Measurements from ENCODE around the genes GDPD2, MED12 and TAF1.

DNA sequence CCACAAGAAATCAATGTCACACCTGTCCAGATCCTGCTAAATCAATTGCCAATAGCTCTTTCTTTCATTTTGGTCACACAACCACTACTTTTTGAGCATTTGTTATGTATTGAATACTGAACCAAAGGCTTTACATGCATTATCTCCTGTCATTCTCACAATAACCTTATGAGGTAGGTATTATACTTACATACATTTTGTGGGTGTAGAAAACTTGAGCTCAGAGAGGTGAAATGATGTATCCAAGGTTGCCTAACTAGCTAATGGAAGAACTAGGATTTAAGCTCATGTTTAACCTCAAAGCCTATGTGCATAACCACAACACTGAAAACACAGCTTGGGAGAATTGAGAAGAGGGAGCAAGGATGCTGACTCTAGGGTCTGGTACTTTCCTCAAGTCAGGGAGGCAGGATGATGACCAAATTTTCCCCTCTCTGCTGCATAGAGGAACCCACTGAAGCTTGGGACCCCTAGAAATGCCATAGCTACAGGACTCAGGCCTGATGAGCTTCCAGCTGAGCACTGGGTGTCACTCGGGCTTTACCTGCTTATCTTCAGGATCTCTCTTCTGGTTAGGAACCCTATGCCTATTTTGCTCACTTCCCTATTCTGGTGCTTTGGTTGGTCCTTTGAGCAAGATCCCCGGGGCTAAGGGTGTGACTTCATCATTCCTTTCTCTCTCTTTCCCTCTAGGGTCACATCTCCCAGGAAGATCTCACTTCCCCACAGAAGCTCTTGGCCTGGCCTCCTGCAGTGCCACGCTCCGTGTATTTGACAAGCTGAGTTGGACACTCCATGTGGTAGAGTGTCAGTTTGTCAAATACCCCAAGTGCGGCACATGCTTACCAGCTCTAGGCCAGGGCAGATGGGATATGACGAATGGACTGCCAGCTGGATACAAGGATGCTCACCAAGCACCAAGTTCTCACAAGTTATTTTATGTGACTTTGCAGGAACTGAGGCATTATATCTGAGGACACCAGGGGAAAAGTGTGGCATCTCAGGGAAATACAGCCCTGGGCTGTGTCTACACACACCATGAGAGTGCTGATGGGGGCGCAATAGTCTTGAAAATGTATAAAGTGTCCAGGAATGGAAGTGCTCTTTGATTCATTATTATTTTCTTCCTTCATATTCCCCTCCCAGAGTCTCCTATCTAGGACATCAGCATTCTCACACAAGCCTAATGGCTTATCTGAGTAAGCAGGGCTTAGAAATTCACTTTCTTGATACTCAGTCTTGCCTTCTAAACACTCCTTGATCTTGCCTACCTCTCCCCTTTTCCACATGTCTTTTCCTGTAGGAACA, 21.3 kb downstream of the VSIG4 start:
- PRO-cap: no peak
- RAMPAGE, long total RNA, 4 experiments: no peak in any of the 4 experiments

- PRO-cap: no peak
- RAMPAGE, long total RNA, 4 experiments: no peak in any of the 4 experiments
Measured at GRCh38 chrX:66020916-66021214, 19.0 kb downstream of the VSIG4 start.

DNA sequence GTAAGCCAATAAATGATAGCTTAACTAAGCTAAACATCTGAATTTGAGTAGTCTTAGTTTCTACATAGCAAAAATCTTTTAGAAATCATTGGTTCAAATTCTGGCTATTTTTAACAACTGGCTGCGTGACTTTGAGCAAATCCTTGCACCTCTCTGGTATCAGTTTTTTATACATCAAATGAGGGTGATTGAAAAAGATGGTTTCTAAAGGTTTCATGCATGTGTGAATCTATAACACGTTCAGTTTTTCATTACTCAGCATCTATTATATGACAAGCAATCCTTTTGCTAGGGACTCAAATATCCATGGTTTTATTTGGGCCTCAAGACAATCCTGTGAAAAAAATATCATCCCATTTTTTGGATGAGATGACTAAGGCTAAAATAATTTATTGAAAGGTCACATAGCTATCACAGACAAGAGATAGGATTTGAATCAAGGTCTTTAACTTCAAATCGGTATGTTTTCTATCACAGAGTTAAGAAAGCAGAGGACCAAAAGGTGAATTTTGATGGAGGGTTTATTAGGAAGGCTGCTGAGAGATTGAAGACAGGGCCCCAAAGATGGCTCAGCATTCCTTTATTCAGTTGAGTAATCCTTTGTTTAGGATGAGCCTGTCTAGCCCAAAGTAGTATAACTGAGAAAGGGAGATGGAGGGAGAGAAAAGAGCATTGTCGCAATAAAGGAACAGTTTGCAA, 976 bp downstream of the HEPH start:
- PRO-cap: no peak
- RAMPAGE, long total RNA, 4 experiments: start-site peak on the plus strand in 1 of 4 experiments, centred at position 244 of the sequence, 10 reads per replicate

DNA sequence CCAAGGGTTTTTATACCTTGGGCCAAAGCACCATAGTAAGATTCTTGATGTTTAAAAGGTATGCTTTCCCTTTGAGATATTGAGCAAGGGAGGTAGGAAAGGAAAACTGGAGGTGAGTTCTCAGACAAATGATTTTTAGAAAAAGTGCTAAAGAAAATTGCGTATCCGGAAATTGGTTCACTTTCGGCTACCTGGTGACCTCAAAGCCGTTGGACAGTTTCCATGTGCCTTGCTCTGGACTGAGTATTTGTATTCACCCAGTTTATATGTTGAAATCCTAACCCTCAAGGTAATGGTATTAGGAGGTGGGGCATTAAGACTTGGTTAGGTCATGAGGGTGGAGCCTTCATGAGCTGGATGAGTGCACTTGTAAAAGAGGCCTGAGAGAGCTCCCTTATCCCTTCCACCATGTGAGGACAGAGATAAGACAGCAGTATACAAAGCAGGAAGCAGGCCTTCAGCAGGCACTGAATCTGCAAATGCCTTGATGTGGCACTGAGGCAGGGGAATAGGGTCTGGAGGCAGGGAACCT, 5.2 kb upstream of the OPHN1 start:
- PRO-cap: no peak
- RAMPAGE, long total RNA, 4 experiments: no peak in any of the 4 experiments

- PRO-cap: no peak
- RAMPAGE, long total RNA, 4 experiments: no peak in any of the 4 experiments
Measured at GRCh38 chrX:68508766-68509261, 10.0 kb downstream of the YIPF6 start.

GRCh38 chrX:68666755-68666985, 19.2 kb downstream of the STARD8 start:
- PRO-cap: bidirectional peak, plus-strand start at chrX:68666818, minus-strand start at chrX:68666604
- RAMPAGE, long total RNA, 4 experiments: no peak in any of the 4 experiments

- PRO-cap: no peak
- RAMPAGE, long total RNA, 4 experiments: no peak in any of the 4 experiments
Measured at GRCh38 chrX:68794704-68795198, 34.1 kb upstream of the EFNB1 start.

- PRO-cap: no peak
- RAMPAGE, long total RNA, 4 experiments: no peak in any of the 4 experiments
Measured at GRCh38 chrX:70422883-70423618, at the start of gene GDPD2. Gene GDPD2 (plus strand): TSS chrX:70423314.

DNA sequence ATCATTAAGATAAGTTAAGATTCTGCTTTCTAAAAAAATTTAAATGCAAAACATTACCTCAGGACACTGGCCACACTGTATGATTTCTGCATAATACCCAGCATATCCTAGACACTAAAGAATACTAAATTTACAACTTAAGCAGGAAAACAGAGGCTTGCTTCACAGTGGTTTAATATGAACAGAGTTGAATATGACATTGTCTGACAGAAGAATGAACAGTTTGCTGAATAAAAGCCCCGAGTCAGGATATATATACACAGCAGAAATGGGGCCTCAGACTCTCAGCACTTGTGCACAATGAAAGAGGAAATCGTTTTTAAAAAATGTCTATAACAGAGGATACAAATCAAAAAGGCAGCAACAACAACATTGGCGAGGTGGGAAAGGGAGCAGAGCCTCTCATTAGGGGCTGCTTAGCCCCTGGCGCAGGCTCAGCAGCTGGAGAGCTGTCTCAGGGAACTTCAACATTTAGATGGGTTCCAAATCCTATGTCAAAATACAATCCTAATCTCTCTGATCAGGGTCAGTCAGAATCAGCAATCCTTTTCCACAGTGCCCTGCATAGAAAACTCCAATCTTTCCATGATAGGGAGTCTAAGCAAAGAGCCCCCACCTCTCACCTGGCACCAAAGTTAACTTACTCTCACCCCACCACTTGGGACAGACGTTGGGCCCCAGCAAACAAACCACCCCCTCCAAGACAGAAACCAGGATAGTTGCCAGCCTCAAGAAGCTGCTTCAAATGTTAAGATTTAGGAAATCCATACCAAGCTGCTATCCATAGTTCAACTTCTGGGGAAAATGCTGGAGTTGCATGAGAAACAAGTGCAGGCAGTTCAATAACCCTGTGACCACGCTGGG, 8.8 kb downstream of the SNX12 start:
- PRO-cap: no peak
- RAMPAGE, long total RNA, 4 experiments: no peak in any of the 4 experiments

- PRO-cap: bidirectional peak, plus-strand start at chrX:71068675, minus-strand start at chrX:71068337
- RAMPAGE, long total RNA, 4 experiments: no peak in any of the 4 experiments
Measured at GRCh38 chrX:71068602-71069148, 541 bp upstream of the SNX12 start.

DNA sequence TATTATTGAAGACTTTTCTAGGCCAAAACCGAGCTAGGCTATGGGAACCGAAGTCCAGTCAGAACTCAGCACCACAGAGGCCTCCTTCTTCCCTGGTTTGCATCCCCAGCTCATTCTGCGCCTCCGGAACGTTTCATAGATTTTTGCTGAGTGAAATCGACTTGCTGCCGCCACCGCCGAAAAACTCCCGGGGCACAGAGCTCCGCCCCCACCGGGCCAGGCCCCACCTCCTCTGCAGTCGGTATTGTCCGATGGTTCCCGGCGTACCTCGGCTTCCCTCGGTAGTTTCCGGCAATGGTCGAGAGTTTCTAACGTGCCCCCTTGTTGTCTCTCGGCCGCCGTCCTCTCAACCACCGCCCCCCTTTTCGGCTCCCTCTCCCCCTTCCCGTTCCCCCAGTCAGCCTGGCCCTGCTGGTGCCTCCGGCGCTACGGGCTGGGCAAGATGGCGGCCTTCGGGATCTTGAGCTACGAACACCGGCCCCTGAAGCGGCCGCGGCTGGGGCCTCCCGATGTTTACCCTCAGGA, at the start of gene MED12:
MED12 (plus strand) TSS at position 284 of the 525 bp plus-strand sequence.
- PRO-cap: bidirectional peak, plus-strand start at position 238 of the sequence, minus-strand start at position 152 of the sequence
- RAMPAGE, long total RNA, 4 experiments: start-site peak on the plus strand in 4 of 4 experiments, centred at positions 241 to 410 of the sequence, 48 to 127 reads per replicate

GRCh38 chrX:71143633-71144004, 1.0 kb upstream of the NLGN3 start:
- PRO-cap: no peak
- RAMPAGE, long total RNA, 4 experiments: no peak in any of the 4 experiments

DNA sequence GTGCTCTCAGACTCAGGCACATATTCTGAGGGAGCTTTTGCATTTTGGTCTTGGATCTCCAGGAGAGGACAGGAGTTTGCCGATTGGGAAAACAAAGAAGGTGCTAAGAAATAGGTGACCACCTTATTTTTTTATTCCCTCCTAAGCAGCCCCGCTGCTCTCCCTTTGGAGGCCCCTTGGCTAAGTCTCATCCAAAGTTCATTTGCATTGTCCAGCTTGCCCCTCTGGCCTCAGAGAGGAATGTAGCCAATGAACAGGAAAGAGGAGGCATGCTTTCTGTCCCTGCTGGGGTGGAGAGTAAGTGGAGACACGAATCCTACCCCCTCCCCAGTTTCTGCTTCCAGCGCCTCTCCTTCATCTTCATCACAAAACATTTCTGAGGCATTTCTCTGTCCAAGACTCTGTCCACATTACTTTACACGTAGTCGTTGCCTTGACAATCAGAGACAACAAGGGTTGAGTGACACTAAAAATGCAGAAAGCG, 38.7 kb downstream of the NLGN3 start:
- PRO-cap: no peak
- RAMPAGE, long total RNA, 4 experiments: no peak in any of the 4 experiments

- PRO-cap: no peak
- RAMPAGE, long total RNA, 4 experiments: no peak in any of the 4 experiments
Measured at GRCh38 chrX:71198054-71198576, 24.9 kb upstream of the GJB1 start.

DNA sequence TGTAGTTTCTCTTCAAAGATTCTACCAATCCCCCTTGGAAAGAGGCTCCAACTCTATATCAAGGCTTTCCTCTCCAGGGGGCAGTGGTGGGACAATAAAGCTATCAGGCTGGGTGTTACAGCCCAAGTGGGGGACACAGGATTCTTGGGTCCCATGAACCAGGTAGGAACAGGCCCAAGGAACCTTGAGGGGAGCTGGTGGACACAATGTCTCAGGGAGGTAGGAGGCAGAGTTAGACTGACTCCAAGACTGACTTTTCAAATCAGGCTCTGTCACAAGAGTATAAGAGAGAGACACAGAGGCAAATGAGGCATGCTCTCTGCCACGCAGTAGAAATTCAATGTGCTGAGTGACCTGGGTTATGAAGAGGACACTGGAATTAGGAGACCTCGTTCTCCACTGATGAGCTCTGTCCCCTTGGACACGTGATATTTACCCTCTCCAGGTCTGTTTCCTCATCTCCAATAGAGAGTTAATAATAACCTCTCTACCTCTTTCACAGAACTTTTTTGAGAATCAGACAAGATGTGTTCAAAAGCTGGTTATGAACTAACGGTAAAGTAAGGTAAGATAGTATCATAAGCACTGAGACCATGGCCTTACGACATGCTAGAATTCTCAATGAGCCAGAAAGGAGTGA, 4.6 kb downstream of the GJB1 start:
- PRO-cap: no peak
- RAMPAGE, long total RNA, 4 experiments: no peak in any of the 4 experiments

GRCh38 chrX:71282560-71283108, 801 bp upstream of the NONO start:
- PRO-cap: no peak
- RAMPAGE, long total RNA, 4 experiments: no peak in any of the 4 experiments

- PRO-cap: bidirectional peak, plus-strand start at chrX:71366360, minus-strand start at chrX:71365915; unidirectional peak, plus-strand start at chrX:71366563
- RAMPAGE, long total RNA, 4 experiments: start-site peak on the plus strand in 2 of 4 experiments, at chrX:71366330-71366362 at its widest, 53 to 118 reads per replicate
Measured at GRCh38 chrX:71365608-71366757, at the start of gene TAF1. Gene TAF1 (plus strand): TSS chrX:71366357.

DNA sequence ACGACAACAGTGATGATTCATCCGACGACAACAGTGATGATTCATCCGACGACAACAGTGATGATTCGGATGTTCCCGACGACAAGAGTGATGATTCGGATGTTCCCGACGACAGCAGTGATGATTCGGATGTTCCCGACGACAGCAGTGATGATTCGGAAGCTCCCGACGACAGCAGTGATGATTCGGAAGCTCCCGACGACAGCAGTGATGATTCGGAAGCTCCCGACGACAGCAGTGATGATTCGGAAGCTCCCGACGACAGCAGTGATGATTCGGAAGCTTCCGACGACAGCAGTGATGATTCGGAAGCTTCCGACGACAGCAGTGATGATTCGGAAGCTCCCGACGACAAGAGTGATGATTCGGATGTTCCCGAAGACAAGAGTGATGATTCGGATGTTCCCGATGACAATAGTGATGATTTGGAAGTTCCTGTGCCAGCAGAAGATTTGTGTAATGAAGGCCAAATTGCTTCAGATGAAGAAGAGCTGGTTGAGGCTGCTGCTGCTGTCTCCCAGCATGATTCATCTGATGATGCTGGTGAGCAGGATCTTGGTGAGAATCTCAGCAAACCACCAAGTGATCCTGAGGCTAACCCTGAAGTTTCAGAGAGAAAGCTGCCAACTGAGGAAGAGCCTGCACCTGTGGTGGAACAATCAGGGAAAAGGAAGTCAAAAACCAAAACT, 14.3 kb downstream of the CXCR3 start:
- PRO-cap: no peak
- RAMPAGE, long total RNA, 4 experiments: no peak in any of the 4 experiments

- PRO-cap: no peak
- RAMPAGE, long total RNA, 4 experiments: no peak in any of the 4 experiments
Measured at GRCh38 chrX:71616550-71616997, 1.7 kb downstream of the CXCR3 start.

DNA sequence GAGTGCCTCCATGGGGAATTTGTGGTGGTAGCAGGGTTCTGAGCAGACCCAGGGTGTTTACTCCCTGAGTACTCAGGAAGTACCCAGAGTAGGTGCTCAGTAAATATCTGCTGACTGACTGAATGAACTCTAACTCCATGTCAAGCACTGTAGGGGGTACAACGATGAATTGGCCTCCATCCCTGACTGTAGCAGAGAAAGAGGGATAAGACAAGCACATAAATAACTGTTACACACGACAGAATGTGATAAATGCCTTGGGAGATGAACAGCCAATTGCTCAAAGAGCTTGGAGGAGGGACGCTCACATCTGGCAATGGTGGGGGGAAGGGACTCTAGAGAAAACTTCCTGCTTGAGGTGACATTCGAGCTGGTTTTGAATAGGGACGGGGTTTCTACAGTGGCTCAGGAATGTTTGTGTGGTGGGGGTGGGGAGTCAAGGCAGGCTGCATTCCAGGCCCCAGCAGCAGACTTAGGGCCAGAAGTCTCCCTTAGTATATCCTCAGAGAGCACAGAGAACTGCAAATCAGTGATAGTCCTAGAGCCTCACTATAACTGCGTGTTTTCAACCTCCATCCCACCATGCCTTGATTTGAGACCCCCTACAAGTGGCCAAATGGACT, 47.1 kb downstream of the NHSL2 start:
- PRO-cap: no peak
- RAMPAGE, long total RNA, 4 experiments: no peak in any of the 4 experiments